ENCODE data around the gene NCOA1.

GRCh38 chr2:24286159-24286499 is 74.2 kb downstream of the ITSN2 start:
- RRBS = no CpG with 5 or more reads among the region's 2 CpGs

GRCh38 chr2:24300912-24301395 is 59.4 kb downstream of the ITSN2 start:
- RRBS = no CpG with 5 or more reads among the region's 1 CpG

GRCh38 chr2:24361043-24361391 is 681 bp upstream of the ITSN2 start:
- RRBS = no CpG with 5 or more reads among the region's 16 CpGs

GRCh38 chr2:24452245-24452854 is 38.7 kb upstream of the NCOA1 start:
- RRBS = no CpG with 5 or more reads among the region's 8 CpGs

- RRBS = 1% methylated on average over 32 of the region's 107 CpGs
These were observed at the start of gene NCOA1 for GRCh38 chr2:24491066-24491804. TSS of gene NCOA1 (plus strand) at chr2:24491254.

GRCh38 chr2:24543801-24544501 is 52.9 kb downstream of the NCOA1 start:
- RRBS = no CpG with 5 or more reads among the region's 3 CpGs

GRCh38 chr2:24912854-24913230 is 7.2 kb downstream of the ADCY3 start:
- RRBS = no CpG with 5 or more reads among the region's 9 CpGs

- RRBS = 94% methylated on average over 6 of the region's 36 CpGs
These were observed 7.4 kb downstream of the POMC start for GRCh38 chr2:25160906-25161459.

DNA sequence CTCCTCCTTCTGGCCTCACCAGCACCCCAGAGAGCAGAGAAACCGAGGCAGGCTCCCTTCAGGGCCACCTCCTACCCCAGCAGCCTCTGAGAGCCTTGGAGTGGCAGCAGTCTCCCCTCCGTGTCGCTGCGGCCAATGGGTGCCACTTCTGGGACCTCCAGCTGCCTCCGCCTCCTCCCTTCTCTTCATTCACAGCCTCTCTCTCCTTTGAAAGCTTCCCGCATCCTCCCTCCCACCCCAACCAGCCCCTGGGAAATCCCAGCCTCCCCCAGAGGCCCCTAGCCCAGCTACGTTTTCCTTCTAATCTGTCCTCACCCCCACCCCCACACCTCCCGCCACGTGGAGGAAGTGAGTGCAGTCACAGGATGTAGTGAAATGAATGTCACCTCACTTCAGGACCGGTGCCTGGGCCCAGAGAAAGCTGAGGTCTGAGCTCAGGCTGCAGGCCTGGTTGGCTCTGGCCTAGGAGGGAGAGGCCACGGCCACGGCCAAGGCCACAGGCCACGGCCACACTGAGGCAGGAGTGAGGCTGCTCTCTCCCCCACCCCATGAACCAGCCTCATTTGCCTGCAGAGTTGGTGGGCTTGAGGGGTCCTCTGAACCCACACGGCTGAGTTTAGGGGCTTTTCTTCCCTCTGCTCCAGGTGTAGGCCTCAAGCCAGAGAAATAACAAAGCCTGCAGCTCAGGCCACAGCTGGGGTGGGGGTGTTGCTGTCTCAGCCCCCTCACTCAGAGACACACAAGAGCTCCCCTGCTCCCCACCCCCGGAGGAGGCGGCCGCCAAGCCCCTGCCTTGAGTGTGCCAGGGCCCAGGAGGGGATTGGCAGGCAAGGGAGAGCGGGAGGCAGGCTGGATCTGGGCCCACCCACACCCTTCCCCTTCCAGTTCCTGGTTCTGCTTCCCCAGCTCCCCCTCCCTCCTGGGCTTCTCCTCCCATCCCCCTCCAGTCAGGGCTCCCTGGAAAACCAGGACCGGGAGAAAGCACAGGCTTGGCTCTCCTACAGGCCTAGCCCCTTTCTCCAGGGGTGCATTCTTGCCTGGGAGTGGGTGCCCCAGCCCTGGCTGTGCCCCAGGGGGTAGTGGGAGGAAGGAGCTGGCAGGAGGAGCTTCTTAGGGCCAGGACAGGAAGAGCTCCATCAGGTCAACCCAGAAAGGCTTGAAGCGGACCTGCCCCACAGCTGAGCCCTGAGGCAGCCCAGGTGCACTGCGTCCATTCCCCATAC is 27.1 kb downstream of the DNMT3A start:
- RRBS = no CpG with 5 or more reads among the region's 21 CpGs

DNA sequence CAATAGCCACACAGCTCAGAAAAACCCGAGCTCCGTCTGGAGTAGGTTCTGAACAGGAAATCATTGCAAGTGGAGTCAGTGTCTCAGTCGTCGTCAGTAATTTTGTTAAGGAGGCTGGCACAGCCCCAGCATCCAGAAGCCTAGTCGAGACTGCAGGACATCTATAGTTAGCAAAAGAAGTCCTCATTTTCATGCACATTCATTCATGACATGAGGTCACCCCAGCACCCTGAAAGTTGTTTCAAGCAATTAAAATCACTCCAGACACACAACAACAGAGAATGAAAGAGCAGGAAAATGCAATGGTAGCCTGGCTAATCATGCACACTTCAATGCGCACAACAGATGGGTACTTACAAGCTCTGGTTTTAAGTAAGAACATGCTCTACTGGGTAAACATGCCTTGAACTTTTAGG is 77.2 kb upstream of the DNMT3A start:
- RRBS = no CpG with 5 or more reads among the region's 6 CpGs

GRCh38 chr2:25671606-25672089 is 1.7 kb downstream of the DTNB start:
- RRBS = no CpG with 5 or more reads among the region's 2 CpGs

DNA sequence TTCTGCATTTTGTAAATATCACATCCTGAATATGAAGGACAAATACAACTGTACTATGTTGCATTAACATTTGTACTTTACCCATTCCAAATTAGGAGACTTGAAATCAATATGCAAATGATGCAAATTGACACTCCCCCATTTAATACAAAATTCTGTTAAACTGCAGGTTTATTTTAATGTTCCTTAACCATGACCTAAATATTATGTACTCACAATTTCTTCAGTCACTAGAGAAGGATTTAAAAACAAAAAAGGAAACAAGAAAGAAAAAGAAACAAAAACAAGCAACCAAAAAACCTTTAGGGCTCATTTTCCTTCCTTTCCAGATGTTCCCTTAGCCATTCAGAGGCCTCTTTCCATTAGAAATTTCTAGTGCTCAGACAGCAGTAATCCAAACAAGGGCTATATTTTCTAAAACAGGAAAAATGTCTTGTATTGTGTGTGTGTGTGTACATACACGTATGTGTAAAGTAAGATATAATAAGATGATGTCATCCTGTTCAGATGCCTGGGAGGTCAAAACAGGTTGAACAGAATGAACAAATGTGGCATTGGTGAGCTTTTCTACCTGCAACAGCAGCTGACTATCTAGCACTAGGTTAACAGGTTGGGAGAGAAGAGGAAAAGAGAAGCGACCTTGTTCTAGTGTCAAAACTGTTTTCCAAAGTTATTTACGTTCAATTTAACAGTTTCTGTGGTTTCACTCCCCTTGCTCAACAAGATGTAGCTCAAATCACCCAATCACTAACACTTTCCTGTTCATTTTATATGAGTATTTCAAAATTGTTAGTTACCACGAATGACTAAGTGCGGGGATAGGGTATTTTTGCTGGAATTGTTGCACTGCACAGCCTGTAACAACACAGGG is 67.2 kb upstream of the DTNB start:
- RRBS = no CpG with 5 or more reads among the region's 5 CpGs

- RRBS = 31% methylated on average over 21 of the region's 40 CpGs
These were observed 473 bp downstream of the KIF3C start for GRCh38 chr2:25981726-25982322.

GRCh38 chr2:25983111-25983705 is 911 bp upstream of the KIF3C start:
- RRBS = 97% methylated on average over 3 of the region's 15 CpGs

DNA sequence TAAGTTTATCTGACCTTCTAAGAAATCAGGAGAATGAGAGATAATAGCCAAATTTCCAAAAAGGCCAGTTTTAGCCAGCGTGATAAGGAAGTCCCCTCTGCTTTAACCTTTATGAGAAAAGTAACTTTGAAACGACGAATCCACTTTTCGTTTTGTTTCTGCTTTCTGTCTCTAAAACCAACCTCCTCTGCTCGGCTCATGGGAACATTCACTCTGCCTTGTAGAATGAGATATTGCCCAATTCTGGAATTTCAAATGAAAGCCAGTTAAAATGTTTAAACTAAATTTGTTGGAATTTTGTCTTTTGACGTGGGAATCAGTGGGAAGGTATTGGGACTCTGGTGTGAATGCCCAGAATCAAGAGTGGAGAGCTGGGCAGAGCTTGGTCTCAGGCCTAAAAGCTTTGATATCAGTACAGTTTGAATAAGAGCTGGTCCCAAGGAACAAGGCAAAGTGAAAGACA is 17.5 kb upstream of the RAB10 start:
- RRBS = no CpG with 5 or more reads among the region's 6 CpGs

GRCh38 chr2:26127020-26127272 is 45.9 kb upstream of the GAREM2 start:
- RRBS = no CpG with 5 or more reads among the region's 2 CpGs

- RRBS = no CpG with 5 or more reads among the region's 5 CpGs
These were observed 37.5 kb upstream of the GAREM2 start for GRCh38 chr2:26134903-26136248.

GRCh38 chr2:26173929-26174773 is 1.3 kb downstream of the GAREM2 start:
- RRBS = 73% methylated on average over 19 of the region's 37 CpGs

GRCh38 chr2:26191686-26192256 is 18.9 kb downstream of the GAREM2 start:
- RRBS = no CpG with 5 or more reads among the region's 9 CpGs